Placental pericyte (primary cell): ENCODE results near the genes GOLGA6L6, MKRN3, GOLGA8F and GOLGA8G.

DNA sequence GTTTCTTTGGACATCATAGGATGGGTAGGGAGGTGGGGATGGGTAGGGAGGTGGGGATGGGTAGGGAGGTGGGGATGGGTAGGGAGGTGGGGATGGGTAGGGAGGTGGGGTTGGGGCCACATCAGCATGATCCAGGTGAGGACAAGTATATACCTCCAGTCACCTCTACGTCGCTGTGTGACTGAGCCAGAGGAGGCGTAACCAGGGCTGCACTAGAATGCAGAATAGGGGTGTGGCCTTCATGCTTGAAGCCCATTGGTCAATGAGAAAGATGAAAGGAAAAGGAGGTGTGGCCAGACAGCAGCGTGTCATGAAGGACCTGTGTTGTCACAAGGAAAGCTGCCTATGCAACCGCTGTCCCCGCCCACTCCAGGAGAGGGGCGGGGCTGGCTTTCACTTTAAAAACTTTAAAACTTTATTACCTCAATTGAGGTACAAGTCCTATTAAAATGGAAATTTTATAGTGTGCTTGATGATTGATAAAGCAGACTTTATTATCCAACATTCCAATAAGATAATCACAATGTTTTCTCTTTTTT lies at the start of gene GOLGA6L6:
TSS of gene GOLGA6L6 (minus strand) at position 219 of the 539 bp plus-strand sequence.
- CAGE, long polyA plus RNA = no peak

- CAGE, long polyA plus RNA = no peak
Observed at GRCh38 chr15:21344963-21345412, 95.3 kb downstream of the POTEB3 start.

DNA sequence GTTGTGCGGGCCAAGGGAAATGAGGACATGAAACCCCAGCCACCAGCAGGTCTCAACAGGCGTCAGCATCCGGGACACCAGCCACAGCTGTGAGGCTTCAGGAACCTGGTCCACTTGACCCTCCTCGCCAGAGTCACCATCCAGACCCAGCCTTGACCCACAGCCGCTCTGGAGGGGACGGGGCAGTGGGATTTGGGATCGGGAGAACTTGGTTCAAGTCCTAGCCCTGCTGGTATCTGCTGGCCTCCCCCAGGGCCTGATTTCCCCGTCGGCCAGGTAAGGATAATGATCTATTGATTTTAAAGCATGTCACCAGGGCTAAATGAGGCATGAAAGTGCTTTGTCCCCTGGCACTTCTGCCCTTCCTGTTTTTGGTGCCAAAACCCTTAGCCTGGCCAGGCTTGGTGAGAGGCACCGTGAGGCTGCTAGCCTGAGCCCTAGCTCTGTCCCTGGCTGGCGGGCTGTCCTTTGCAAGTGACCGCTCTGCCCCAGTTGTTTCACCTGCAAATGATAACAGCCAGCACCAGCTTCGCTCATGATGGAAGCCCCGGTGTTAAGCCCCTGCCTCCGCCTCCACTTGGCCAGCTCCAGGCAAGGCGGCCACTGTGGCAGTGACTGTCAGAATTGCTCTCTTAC lies 156.5 kb downstream of the OR4N4 start:
- CAGE, long polyA plus RNA = no peak

- CAGE, long polyA plus RNA = no peak
Observed at GRCh38 chr15:22252877-22253690, 158.8 kb downstream of the OR4N4 start.

DNA sequence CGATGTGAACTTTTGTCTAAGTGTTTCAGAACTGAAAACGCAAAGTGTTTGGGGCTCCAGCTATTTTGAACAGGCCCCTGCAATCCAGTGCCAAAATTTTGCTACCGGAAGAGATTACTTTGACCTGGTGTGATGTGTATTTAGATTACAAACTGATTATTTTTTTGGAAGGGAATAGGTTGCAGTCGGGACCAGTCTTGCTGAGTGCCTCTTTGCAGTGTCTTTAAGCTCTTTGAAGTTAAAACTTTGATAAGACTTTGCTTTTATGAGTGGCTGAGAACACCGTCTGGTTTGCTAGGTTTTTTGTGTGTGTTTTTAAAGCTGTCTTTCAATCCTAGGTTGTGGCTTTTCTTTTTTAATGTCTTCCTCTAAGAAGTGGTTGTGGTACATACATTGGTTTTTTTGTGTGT lies 165.7 kb downstream of the OR4N4 start:
- CAGE, long polyA plus RNA = no peak

DNA sequence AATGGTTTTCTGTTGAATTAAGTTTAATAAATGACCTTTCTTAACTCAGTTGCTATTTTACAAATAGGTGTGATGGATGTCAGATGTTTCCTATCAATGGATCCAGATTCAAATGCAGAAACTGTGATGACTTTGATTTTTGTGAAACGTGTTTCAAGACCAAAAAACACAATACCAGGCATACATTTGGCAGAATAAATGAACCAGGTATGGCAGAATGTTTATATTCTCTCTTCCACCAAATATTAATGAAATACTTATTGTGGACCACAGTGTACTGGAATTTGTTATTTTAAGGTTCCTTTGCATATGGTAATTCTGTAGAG lies 120.8 kb downstream of the GOLGA6L22 start:
- CAGE, long polyA plus RNA = no peak

DNA sequence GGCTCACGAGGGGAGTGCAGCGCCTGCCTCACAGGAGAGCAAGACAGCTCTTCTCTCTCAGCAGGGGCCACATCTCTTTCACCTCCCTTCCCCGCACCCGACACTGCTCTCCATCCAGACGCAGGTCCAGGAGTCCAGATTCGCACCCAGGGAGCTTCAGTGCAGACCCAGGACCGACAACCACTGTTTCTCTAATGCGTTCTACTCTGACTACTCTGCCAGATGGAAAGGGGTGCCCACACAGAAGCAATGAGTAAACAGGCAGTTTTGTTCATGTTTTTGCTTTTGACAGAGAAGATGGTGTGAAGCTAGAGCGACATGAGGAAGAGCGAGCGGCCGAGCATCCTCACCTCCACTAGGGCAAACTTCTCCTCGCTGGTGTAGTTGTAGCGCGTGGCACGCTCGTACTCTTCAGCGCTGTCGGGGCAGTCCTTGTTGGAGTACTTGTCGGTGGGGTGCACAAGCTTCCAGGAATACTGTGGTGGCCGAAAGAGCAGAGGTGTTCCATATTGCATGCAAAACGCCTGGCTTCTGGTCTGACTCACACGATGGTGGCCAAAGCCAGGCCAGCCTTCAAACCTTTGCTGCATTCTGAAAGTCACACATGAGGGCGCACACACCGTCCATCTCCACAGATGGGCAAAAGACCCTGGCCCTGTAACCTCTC lies 54.4 kb downstream of the CYFIP1 start:
- CAGE, long polyA plus RNA = no peak

DNA sequence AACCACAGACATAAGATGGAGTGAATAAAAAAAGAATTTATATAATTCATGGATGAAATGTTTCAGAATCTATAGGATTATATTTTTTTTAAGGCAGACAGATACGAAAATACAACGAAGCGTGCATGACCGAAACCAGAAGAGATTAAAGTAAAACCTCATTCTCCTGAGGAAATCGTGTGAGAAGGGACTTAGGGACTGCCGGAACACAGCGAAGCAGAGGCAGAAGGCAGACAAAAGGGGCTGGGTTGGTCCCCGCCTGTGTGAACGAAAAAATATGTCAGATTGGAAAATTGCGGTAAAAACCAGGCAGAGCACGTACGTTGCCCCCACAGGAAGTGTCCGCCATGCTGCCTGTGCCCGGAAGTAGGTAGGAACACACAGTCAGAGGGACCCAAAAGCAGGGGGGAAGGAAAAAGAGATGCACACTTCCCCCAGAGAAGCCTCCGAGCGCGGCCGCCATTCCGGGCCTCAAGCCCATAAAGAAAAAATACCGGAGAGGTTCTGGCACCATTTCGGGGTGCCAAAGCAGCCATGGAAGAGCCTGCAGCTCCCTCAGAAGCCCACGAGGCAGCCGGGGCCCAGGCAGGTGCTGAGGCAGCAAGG lies at the start of gene MKRN3:
TSS of gene MKRN3 (plus strand) at position 426 of the 606 bp plus-strand sequence.
- CAGE, long polyA plus RNA = no peak

DNA sequence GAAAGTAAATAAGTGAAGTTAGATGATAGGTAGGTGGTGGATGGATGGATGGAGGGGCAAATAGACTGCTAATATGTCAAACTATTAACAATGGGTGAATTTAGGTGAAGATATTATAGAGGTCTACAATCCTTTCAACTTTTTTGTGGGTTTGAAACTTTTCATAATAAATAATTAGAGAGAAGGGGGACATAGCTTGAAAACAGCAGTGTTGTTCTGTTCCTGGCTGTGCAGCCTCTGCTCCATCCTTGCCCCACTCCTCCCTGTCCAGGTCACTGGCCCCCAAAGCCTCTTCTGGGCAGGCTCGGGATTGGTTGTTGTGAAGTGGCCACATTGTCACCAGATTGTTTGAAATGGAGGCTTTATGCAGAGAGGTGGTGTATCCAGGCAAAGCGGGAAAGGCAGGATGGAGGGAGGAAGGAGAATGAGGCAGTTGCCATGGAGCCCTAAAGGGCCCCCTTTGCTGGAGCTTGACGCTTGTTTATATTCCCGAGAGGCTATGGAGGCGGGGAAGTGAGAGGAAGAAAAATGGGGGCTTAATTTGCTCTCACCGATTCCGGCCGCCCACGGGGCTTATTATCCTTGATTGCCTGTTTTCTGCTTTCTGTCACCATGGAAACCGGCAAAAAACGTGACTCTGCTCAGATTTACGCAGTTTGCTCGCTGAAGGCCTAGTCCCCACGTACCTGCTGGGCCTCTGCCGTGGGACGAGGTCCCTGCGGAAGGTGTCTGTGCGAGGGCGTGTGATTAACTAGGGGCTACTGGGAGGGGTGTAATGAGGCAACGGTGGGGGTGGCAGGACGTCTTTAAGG lies 110.5 kb upstream of the NDN start:
- CAGE, long polyA plus RNA = no peak

- CAGE, long polyA plus RNA = no peak
Observed at GRCh38 chr15:23856898-23857398, 169.8 kb upstream of the NDN start.

- CAGE, long polyA plus RNA = no peak
Observed at GRCh38 chr15:25054098-25054534, 99.3 kb downstream of the SNRPN start.

GRCh38 chr15:25859535-25860316 lies 3.4 kb downstream of the ATP10A start:
- CAGE, long polyA plus RNA = no peak

- CAGE, long polyA plus RNA = no peak
Observed at GRCh38 chr15:25863684-25864026, 528 bp upstream of the ATP10A start.

GRCh38 chr15:26261286-26262071 lies 398.4 kb upstream of the ATP10A start:
- CAGE, long polyA plus RNA = no peak

GRCh38 chr15:27043614-27044303 lies 72.8 kb downstream of the GABRG3 start:
- CAGE, long polyA plus RNA = no peak

DNA sequence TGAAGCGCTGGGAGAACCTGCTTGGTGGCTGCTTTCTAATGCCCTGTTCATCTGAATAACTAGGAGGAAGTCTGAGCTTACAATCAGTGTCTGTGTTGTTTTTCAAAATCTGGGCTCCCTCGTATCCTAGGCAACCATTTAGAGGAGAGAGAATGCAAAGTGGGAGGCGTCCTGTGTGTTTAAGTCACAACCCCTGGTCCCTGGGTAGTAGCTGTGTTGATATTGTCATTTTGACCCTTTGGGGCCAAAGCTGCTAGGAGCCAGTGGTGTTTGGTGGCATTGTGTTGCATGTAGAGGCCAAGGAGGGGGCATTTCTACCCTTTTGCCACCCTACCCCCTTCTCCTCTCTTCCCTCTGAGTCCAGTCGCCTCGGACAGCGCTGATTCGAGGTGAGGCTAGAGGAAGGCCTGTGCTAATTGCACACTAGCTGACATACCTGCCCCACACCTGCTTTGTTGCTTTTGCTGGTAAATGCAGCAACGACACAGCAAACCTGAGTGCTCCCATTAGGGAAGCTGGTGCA lies 100.0 kb downstream of the GABRG3 start:
- CAGE, long polyA plus RNA = no peak

GRCh38 chr15:28128031-28128486 lies 28.9 kb upstream of the OCA2 start:
- CAGE, long polyA plus RNA = no peak

DNA sequence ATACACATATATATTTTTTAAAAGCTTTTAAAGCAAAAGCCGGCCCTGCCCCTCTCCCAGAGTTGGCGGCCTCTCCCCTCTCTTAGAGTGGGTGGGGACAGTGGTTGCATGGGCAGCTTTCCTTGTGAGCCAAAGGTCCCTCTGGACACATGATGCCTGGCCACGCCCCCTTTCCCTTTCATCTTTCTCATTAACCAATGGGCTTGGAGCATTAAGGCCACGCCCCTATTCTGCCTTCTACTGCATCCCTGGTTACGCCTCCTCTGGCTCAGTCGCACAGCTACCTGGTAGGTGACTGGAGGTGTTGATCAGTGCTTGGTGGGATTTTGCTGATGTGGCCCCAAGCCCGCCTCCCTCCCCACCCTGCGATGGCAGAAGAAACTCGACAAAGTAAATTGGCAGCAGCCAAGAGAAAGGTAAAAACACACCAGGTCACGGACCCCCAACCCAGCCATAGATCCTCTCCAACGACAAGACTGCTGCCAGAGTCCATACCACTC lies at the start of gene GOLGA8F:
TSS of gene GOLGA8F (plus strand) at position 271 of the 500 bp plus-strand sequence.
- CAGE, long polyA plus RNA = no peak

- CAGE, long polyA plus RNA = no peak
Observed at GRCh38 chr15:28532830-28533249, at the start of gene GOLGA8G. Gene GOLGA8G (minus strand): TSS chr15:28532971.

DNA sequence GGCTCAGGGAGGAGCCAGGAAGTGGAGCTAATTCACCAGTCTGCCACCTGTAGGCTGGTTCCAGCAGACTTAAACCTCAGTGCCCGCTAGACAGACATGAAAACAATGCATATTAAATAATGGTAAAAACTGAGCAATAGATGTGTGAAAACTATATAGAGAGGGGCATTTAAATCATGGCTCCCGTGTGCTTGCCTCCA lies 1.9 kb downstream of the ENTREP2 start:
- CAGE, long polyA plus RNA = no peak